Cardiac atrium fibroblast (primary cell): Measurements from ENCODE around the genes FSCN3 and ATP6V1F.

DNA sequence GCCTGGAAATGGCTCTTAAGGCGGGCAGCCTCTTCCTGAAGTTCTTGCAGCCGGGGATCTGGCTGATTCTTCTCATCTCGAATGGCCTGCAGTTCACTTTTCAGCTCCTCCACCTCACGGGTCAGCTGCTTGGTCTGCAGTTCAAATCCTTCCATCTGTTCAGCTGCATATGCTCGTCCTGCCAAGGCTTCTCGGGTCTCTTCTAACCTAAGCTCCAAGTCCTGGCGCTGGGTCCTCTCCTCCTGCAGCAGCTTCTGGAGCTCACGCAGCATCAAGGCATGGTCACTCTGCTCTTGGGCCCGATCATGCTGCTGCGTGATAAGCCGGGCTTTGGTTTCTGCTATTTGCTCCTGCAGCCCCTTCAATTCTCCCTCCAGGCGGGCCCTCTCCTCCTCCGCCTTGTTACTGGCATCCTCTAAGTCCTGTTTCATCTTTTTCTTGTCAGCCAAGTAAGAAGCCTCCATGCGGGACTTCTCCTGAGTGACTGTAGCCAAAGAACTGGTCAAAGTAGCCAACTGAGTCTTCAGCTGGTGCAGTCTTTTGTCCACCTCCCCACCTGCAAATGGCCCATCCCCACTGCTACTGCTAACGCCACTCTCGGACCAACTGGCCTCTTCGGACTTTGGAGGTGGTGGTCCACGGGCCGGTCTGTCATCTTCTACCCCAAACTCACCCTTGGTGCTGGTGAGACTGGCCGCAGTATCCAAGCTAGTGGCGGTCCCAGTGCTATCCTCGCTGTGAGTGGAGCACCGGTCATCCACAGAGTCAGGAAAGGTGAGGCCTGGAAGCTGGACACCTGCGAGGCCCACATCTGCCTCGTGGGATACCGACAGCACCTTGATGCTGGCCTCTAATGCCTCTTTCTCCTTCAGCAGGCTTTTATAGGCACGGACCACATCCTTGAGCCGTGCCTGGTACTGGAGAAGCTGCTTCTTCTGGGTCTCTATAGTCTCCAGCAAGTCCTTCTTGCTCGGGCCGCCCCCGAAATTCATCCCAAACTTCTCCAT, 917 bp downstream of the GCC1 start:
- RAMPAGE, long total RNA = no peak

DNA sequence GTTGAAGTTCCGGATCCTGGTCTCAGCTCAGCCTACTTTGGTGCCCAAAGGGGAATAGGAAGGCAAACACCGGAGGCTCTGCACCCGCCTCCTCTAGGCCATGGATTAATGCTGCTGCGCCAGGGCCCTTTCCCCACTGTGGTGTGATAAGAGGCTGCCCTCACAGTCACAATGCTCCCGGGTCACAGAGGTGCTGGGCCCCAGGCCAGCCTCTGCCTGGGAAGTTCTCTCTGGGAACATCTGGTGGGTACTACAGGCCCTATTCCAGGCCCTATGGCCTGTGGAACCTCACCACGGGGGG, at the start of gene FSCN3:
TSS of gene FSCN3 (plus strand) at position 227 of the 301 bp plus-strand sequence.
- RAMPAGE, long total RNA = no peak

DNA sequence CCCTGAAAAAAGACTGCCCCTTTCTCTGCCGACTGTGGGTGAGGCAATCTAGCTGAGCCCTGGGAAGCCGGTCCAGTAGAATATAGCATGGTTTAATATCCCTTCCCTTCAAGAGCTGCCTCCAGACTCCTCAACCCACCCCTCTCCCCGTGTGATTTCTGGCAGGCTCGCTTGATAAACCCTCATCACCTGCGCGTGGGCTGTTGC, 1.9 kb upstream of the LRRC4 start:
- RAMPAGE, long total RNA = no peak

- RAMPAGE, long total RNA = no peak
These were observed 19.9 kb downstream of the RBM28 start for GRCh38 chr7:128323837-128324162.

GRCh38 chr7:128408534-128409353, 1.0 kb downstream of the IMPDH1 start:
- RAMPAGE, long total RNA = no peak

GRCh38 chr7:128591670-128592536, 80.2 kb upstream of the GARIN1A start:
- RAMPAGE, long total RNA = no peak

DNA sequence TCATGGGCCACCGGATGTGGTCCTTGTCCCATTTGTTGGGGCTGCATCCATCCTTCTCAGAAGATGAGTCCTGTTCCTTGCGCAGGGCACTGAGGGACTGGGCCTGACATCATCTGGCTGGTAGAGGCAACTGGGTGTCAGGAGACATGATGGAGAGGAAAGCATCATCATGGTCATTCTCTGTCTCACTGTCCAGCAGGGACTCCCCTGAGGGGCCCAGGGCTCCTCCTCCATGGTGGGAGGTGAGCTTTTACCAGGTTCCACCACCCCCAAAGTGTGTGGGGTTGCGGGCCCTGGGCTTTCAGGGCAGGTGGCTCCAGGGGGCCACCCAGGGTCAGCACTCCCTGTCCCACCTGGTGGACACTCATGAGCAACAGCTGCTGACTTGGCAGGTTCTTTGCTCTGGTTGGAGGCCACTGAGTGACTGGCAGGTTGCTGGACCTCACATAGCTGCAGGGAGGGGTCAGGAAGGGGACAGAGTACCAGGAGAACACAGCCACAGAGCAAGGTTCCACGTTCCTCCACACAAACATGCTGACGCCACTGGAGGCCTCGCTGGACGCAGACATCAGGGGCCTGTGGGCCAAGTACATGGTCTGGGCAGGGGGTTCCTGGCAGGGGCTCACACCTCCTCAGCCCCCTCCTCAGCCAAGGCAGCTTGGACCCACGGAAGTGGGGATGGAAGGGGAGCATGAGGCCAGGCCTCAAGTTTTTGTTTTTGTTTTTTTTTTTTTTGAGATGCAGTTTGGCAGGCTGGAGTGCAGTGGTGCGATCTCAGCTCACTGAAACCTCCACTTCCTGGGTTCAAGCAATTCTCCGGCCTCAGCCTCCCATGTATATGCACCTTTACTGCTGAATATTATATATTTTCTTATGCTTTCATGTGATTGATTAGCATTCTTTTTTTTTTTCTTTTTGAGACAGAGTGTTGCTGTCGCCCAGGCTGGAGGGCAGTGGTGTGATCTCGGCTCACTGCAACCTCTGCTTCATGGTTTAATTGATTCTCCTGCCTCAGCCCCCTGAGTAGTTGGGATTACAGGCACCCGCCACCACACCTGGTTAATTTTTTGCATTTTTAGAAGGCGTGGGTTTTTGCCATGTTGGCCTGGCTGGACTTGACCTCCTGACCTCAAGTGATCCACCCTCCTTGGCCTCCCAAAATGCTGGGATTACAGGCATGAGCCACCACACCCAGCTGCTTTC, 13.5 kb upstream of the GARIN1A start:
- RAMPAGE, long total RNA = no peak

GRCh38 chr7:128661407-128662122, 10.5 kb upstream of the GARIN1A start:
- RAMPAGE, long total RNA = no peak

DNA sequence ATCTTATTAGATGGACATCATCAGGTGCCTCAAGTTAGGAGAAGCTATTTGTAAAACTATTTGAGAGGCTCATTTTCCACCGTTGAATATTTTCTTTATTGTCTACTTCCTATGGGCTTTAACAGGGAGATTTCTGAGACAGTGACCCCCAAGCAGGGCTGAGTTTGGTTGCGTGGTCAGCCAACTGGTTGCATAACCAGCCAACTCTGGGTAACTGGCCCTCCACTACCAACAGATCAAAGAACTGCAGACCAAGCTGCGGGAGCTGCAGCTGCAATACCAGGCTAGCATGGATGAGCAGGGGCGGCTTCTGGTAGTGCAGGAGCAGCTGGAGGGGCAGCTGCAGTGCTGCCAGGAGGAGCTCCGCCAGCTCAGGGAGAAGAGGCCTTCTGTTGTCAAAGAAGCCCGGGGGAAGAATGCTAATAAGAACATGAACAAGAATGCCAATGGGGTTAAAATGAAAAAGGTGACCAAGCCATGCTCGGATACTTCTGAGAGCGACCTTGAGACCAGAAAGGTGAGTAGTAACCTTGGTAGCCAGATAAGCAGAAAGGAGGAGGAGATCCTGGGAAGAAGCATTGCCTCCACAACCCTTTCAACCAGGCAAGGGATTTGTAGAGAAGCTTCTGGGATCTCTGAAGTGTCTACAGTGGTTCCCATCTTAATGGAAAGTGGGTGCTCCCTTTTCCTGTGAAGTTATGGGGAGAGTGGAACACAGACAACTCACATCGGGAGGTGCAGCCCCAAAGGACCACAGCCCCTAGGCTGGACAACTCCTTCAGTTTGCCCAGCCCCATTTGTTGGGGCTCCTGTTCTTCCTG, 15.6 kb upstream of the FLNC start:
- RAMPAGE, long total RNA = no peak

GRCh38 chr7:128829131-128829850, 915 bp upstream of the FLNC start:
- RAMPAGE, long total RNA = no peak

DNA sequence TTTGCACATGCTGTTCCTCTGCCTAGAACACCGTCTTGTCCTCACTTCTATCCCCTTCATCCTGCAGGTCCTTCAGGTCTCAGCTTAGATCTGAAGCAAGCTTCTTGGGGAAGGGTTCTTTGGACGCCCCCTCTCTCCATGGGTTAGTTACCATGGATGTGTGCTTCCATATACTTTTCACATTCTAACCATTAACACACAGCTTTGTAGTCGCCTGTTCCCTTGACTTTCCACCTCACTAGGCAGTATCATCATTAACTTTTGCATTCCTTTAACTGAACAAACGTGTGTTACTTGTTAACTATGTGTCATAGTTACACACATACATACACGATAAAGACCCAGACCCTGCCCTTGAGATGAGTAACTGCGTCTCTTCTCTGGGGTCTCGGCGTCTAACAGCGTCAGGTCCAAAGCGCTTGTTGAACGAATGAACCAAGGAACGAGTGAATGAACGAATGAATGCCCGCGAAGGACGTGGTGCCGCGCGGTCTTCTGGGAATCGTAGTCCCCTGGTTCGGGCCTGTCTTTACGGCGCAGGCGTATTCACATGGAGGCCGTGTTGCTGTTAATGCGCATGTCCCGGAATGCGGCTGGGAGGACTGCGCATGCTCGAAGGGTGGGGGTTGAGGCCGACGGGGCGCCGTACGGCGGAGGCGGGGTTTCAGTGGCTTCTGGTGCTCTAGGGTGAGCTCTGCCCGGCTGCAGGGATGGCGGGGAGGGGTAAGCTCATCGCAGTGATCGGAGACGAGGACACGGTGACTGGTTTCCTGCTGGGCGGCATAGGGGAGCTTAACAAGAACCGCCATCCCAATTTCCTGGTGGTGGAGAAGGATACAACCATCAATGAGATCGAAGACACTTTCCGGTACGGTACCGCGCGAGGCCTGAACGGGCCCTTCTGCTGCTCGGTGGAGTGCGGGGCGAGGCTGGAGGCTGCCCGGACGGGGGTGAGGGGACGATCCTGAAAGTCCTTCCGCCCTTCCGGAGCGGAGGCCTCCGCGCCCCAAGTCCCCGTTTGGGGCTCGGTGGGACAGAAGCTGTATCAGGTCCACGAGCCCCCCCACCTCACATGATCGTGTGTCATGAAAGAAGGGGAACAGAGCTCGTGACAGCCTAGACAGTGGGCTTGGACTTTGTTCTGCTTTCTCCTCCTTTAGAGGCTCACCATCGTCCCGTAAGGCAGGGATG, at the start of gene ATP6V1F:
TSS of gene ATP6V1F (plus strand) at position 662 of the 1,191 bp plus-strand sequence.
- RAMPAGE, long total RNA = start-site peak on the plus strand centred at position 675 of the sequence, 53 bp wide, 861 and 229 reads in 2 replicates

DNA sequence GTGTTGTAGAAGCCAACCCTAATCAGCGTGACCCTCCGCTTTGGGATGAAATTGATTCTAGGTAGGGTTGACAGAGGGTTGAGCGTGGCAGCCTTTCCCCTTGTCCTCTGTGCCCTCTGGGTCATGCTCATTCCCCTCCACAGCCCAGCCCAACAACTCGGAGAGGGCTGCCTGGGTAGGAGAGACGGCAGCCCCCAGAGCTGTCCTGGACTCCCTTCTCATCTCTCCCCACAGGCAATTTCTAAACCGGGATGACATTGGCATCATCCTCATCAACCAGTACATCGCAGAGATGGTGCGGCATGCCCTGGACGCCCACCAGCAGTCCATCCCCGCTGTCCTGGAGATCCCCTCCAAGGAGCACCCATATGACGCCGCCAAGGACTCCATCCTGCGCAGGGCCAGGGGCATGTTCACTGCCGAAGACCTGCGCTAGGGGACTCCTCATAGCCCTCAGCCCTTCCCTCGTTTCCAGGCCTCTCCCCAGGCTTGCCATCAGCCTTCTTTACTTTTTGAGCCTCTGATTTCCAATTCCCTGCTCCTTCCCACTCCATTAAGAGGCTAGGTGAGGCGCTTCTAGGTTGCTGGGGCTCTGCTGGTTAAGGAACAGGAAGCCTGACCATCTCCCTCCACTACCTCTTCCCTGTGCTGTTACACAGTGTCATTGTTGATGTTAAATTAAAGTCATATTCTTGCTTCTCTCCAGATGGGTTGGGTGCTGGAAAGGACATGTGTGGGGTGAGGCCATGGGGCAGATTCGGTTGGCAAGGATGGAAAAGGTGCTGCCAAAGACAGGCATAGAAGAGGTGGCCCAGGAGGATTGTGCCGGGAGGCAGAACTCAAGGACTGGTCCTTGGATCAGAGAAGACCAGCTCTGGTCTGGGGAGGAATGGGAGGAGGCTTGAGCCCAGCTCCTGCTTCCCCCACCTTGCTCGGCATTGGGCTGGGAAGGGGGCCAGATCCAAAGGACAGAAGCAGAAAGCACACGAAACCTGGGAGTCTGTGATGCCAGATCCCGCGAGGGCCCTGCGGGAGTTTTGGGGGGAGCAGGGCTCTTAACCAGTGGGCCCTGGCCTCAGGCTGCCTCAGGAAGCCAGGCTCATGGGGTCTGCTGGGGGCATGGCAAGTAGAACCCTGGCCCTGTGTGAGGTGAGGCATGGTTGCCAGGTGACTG, 600 bp upstream of the ATP6V1FNB start:
- RAMPAGE, long total RNA = no peak

DNA sequence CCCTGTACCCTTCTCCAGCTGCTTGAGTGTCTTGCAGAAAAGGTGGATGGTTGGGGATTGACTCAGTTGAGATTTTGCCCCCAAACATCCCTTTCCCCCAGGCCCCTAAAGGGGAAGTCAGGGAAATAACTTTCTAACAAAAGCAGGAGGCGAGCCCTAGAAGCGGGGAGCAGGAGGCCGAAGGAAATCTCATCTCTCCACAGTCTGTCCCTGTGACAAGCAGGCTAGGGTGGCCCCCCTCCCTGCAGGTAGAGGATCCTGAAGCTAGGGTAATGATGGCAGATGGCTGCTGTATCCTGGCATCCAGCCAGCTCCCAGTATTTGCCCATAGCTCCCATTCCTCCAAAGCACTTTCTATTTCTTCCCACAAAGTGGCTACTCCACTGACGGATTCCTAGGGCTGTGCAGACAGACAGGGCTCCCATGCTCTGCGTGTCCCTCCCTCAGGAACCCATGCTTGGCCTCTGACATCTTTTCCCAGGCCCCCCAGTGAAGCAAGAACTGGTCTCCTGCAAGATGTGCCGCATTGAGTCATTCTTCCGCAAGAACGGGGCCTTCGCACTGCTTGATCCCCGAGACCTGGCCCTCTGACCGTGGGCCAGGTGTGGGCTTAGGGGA, 2.2 kb downstream of the ATP6V1FNB start:
- RAMPAGE, long total RNA = no peak

DNA sequence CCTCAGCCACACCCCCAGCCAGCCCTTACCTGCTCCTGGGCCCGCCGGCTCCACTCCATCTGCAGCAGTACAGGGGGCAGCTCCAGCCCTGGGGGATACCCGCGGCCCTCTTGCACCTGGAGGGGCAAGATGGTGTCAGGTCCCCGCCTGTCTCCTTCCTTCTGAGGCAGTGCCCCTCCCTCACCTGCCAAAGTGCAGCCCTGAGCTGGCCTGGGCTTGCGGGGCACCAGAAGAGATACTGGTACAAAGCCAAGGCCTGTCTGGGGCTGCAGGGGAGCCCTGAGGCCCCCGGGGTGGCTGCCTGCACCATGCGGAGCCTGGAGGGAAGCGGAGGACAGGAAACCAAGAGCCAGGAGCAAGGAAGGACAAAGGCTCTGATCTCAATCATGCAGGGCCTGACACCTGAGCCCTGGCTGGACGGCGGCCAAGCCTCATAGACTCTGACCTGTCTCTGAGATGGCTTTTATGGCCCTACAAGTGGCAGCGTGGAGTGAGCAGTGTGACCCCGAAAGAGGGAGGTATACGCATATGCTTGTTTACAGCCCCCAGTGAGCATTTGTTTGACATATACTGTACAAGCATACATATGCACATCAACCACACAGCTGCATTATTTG, 8.5 kb downstream of the ATP6V1FNB start:
- RAMPAGE, long total RNA = no peak

GRCh38 chr7:128893001-128893675, 17.4 kb downstream of the KCP start:
- RAMPAGE, long total RNA = no peak

- RAMPAGE, long total RNA = no peak
These were observed 10.1 kb downstream of the IRF5 start for GRCh38 chr7:128947644-128948357.

DNA sequence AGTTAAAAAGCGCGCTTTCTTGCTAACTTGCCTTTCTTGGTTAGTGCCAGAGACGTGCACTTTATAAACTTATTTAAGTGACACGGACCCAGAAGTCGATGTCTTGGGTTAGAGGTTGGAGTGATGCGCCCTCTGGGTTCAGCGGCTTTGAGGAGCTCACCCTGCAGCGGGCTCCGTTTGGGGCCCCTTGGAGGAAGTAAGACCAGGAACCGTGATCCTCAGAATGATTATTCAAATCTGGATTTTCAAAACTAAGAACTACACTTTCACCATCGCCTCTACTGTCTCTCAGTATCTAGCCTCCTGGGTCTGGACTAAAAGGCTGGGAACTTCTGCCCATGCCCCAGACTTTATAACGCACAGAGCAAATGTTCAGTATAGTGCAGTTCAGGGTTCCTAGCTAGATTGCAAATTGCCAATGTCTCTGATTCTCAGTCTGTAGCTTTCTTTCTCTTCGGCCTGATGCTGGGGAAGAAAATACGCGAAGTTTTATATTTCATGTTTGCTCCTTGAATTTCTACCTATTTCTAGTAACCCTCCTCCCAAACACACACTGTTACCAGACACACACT, 18.6 kb upstream of the SMO start:
- RAMPAGE, long total RNA = no peak

DNA sequence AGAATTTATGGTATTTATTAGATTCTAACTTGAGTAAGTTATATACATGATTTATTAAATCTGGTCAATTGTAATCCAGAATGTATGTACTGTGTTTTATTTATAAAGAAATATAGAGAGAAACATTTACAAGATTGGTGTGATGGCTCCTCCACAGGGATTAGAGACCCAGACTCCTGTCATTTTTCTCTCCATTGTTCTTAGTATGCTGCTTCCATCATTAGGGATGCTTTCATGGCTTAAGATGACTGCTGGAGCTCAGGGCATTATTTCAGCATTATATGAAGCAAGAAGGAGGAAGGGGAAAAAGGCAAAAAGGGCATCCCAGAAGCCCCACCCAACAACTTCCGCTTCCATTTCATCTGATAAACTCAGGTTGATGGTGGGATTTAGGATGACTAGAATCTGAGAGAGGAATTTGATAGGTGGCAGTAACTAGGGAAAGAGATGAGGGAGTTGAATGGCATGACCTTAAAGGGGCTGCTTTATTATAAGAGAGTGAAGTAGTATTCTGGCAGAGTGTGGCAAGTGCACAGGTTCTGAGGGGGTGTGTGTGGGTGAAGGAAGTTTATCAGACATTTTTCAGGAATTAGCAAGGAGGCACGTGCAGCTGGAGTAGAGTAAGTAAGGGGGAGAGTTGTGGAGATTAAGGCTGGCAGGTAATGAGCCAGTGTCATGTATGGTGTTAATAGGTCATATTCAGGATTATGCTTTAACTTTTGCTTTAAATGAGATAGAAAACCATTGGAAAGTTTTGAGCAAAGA, 40.3 kb downstream of the AHCYL2 start:
- RAMPAGE, long total RNA = no peak

DNA sequence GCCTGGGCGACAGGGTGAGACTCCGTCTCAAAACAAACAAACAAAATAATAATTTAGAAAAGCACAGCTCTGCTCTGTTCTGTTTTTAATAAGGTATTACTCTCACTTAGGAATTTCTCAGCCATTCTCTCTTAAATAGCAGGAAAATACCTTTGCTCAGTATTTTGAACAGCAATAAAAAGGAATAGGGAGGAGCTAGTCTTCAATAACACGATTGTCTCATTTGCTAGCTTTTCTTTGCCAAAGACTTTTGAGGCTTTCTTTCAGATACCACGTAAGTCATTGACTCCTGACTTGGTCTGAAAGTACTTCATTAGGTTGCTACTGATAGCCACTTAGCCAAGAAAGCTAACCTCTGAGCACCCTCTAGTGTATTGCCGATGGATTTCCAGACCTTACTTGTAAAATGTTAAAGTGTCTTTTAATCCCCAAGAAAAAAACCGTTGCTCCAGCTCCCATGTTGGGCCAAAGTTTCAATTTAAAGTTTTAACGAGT, 63.5 kb upstream of the STRIP2 start:
- RAMPAGE, long total RNA = no peak

DNA sequence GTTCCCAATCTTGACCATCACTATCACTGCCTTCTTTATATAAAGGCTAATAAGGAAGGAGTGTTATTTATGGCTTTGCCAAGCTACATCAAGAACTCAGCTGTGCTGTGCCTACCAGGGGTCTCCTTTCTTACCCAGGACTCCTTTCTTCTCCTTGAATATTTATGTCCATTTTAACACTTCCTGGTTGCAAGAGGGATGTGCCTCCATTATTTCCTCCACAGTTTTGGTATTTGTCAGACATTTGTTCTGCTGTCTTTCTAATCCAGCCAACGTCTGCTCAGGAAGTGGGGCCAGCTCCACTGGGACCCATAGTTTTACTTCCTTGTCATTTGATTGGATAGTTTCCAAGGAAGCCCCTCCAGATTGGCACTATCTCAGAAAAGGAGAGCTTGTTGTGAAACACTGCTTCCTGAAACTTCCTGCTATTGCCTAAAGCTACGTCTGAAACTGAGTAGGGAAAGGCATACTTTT, 6.7 kb upstream of the STRIP2 start:
- RAMPAGE, long total RNA = no peak